REH cell (cell line): ENCODE measurements around a stretch of chr7.

DNA sequence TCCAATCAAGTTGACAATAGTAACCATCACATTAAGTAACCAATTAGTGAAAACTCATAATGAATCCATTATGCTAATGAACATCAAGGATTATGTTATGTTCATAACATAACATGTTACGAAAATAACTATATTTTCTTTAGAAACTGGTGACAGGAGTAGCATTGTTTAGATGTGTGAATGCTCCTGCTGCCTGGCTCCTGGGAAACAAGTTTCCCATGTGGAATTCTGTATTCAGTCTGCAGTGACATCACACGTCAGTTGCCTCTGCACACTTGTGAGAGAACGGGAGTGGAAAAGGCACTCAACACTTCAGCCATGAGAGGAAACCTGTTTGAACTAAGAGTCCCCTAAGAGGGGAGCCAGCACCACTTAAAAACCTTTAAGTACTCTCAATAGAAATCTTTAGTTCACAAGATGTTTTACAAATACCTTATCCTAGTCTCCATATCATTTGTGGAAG lies 140.3 kb upstream of the FAM20C start:
- PRO-cap: no peak

GRCh38 chr7:76748-77075 lies 115.7 kb upstream of the FAM20C start:
- PRO-cap: no peak

GRCh38 chr7:131684-132245 lies 60.6 kb upstream of the FAM20C start:
- PRO-cap: no peak

DNA sequence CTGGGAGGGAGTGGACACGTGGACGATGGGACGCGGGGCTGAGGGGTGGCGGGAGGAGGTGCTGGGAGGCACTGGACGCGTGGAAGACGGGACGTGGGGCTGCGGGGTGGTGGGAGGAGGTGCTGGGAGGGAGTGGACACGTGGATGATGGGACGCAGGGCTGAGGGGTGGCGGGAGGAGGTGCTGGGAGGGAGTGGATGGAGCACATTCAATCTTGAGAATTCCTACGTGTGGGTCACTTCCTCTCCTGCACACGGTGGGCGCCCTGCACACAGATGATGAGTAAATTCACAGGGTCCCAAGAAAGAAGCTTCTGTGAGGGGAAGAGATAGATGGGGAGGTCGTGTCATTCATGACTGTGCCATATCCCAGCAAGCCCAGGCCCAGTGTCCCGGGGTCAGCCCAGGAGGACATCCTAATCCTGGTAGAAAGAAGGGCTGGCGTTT lies 7.3 kb downstream of the FOXL3 start:
- PRO-cap: no peak

DNA sequence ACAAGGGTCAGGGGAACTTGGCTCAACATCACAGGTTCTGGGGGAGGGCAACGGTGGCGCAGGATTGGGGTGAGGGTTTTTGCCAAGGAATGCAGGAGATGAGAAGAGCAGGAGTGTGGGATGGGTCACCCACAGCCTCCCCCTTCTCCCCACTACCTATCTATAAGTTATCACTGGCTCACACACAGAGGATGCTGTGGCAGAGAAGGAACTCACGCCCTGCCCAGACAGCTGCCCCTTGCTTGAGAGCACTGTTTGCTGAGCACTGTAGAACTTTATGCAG lies 29.5 kb downstream of the FOXL3 start:
- PRO-cap: no peak

- PRO-cap: no peak
Observed at GRCh38 chr7:468650-469514, 50.8 kb downstream of the PDGFA start.

GRCh38 chr7:471794-472488 lies 47.7 kb downstream of the PDGFA start:
- PRO-cap: no peak

DNA sequence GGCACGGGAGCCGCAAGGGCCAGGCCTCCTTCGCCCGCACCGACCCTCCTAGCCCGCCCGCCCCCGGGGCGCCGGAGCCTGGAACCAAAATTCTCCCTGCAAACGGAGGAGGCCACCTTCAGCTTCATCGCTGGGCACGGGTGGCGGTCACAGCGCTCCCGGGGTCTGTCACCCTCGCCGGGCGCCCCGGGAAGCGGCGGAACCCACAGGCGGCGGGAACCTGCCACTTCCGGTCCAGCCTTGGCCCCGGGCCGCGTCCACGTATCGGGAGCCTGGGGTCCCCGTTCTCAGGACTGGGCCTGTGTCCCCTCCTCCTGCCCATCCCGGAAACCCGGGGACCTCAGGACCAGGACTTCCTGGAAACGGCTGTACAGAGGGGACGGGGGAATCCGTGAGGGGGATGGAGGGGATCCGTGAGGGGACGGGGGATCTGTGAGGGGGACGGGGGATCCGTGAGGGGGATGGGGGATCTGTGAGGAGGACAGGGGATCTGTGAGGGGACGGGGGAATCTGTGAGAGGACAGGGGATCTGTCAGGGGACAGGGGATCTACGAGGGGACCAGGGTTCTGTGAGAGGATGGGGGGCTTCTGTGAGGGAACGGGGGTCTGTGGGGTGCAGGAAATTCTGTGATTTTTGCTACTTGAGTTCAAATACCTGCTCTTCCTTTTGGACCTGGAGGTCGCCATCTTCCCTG lies 25.3 kb downstream of the PDGFA start:
- PRO-cap: no peak

DNA sequence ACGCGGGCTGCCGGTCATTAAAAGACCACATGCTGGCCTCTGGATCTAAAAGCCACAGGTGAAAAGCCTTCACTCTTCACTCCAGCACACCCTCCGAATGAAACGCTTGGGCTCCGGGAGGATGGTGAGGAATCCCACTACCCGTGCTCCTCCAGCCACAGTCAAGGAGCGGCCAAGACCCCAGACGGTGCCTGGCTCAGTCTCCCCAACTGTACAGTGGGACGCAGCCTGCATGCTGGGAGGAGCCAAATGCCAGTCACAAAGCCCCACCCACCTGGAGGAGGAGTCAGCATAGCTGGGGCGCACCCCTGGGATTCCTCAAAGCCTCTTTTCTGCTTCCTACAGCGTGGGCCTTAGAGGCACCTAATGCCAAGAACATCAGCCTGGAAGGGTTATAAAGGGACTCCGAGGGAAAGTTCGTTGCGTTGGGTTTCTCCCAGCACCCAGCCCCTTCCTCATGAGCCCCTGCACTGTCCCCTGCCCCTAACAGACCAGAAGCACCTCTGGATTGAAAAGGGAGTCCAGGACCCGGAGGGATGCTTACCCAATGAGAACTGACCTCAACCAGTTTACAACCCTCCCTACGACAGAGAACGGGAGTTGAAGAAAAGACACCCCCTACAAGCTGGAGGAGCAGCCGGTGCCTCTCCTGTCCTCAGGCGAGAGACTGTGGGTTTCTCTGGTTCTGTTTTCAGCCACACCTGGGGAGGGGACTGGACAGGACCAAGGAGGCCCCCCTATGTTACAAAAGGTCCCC lies 4.7 kb downstream of the PDGFA start:
- PRO-cap: no peak

DNA sequence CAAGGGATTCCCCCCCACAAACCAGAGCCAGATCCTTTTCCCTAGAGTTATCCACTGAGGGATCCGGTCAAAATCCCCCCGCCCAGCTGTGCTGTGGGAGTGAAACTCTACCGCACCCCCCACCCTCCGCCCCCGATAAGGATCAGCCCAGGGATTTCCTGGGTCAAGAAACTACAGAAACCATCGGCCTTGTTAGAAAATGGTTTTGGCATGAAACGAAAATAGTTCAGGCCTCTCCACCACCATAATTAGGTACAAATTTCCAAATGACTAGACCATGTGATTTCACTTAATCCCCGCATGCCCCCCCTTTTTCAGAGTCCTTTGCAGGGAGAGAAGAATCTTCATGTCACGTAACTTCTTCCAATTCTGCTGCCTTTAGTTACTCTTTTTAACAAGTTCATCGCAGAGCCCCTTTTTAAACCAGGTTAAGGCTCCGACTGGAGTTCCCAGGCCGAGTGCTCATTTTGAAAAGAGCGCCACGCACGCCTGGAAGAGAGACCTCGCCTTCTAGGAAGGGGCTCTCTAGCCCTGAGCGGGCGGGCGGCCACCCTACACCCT lies 3.5 kb downstream of the PDGFA start:
- PRO-cap: no peak

DNA sequence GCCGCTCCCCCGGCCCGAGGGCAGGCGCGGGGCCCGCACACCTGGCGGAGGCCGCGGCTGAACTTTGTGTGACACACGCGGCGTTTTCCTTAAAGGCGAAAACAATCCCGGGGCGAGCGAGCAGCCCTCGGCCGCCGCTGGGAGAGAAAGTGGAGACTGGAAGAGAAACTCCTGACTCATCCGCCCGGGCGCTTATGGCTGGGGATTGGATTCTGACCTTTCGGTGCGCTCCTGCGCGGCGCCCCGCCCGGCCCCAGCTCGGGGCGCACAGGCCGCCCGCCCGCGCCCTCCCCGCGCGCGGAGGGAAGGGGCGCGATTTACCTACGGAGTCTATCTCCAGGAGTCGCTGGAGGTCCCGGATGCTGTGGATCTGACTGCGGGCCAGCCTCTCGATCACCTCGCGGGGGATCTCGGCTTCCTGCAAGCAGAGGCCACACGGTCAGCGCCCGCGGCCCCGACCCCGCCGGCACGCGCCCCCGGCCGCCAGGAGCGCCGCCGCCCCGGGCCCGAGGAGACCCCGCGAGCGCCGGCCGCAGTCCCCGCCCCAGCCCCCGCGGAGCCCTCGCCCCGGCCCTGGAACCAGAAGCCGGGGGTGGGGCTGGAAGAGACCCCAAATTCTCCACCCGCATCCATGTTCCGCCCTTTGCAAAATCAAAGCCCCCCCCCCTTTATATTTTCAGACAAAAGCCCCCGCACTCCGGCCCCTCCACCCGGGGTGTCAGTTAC lies 2.4 kb downstream of the PDGFA start:
- PRO-cap: no peak

GRCh38 chr7:517799-518741 lies 1.6 kb downstream of the PDGFA start:
- PRO-cap: no peak

DNA sequence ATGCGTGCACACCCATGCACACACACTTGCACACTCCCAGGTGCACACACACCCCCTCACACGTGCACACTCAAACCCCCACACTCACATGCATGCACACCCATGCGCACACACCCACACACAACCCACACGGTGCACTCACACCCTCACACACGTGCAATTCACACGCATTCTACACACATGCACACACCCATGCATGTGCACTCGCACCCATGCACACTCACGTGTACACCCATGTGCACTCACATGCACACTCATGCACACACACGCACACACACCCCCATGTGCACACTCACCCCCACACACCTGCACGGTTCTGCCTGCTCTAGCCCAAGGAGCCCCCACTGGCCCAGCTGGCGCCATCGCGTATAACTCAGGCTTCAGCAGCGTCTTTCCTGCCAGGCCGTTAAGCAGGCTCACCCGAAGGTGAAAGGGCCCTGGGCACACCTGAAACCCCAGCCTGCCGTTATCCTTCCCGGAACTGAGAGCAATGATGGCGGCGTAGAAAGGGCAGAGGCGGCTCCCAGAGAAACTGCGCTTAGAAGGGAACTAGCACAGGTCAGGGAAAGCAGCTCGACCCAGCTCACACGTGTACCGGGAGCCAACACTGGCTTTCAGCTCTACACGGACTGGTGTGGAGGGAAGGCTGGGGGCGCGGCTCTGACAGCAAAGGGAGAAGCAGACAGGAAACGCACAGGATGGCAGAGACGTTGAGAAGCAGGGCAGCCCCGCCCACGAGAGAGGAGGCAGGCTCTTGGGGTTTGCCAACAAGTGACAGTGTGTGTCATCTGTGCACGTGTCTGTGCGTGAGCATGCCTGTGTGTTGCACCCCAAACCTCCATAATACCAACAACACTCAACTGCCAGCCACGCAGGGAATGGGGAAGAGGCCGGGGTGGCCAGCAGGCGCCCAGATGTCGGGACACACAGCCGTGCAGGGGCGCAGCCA lies 64.2 kb upstream of the PDGFA start:
- PRO-cap: bidirectional peak, plus-strand start at position 841 of the sequence, minus-strand start at position 636 of the sequence

GRCh38 chr7:587702-588429 lies 68.2 kb upstream of the PDGFA start:
- PRO-cap: no peak

- PRO-cap: bidirectional peak, plus-strand start at chr7:816643, minus-strand start at chr7:816354
Observed at GRCh38 chr7:816013-816561, 16.2 kb upstream of the SUN1 start.

DNA sequence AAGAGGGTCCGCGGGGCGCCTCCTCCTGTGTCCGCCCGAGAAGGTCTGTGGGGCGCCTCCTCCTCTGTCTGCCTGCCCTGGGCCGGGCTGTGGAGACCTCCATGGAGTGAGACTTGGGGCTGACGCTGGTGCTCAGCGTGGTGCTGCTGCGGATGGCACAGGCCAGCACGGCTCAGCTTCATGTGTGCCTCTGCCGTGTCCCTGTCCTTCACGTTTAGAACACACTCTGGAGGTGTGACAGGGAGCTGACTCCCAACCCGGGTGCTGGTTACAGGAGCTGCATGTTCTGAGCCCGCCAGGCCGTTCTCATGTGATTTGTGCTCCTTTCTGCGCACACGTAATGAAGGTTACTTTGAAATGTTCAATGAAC lies 20.5 kb upstream of the GET4 start:
- PRO-cap: no peak

- PRO-cap: no peak
Observed at GRCh38 chr7:874900-875911, 1.1 kb upstream of the GET4 start.

GRCh38 chr7:877619-878359 lies 1.4 kb downstream of the GET4 start:
- PRO-cap: no peak

DNA sequence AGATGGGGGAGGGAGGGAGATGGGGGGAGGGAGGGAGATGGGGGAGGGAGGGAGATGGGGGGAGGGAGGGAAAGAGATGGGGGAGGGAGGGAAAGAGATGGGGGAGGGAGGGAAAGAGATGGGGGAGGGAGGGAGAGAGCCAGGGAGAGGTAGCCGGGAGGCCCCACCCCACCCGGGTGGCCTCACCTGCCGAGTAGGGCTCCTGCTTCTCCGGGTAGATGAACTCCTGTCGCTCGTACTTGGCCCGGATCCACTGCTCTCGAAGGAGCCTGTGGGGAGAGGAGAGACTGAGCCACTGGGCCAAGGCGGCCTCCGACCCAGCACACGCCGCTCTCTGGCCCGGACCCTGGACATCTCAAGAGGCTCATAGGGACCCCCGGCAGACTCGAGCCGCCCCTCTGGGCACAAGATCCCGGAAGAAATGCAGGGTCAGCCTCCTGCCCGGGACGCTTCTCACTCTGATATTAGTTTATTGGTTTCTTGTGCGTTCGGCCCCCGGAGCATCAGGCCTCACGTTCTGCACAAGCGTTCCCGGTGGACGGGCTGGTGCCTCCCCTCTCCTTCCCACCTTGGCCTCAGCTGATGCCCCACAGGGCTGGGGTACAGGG lies 34.6 kb downstream of the ADAP1 start:
- PRO-cap: no peak

GRCh38 chr7:924672-925152 lies 29.8 kb downstream of the ADAP1 start:
- PRO-cap: no peak